Urinary bladder (tissue), 3 donors: ENCODE results near the genes SESN1, AK9 and WASF1.

DNA sequence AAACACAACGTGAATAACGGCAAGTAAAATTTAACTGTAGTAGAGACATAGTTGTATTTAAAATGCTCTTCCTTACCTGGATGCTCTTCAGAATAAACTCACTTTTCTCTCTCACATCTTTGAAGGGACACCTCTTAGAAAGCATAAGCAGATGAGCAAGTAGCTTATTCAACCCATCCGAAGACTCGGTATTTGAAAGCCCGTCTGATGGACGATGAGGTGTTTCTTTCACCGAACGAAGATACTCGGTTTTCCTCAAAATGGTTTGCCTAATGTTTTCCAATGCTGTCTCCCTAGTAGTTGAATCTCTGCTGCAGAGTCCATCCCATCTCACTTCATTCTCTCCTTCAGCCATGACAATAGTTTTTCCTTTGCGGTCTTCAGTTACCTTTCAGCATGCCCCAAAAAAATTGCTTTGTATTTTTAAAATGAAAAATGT lies 908 bp downstream of the SESN1 start:
- PRO-cap = no peak
- RAMPAGE, long total RNA = no peak

- PRO-cap = bidirectional peak, plus-strand start at chr6:109095163, minus-strand start at chr6:109094847
- RAMPAGE, long total RNA = no peak
These were observed at the start of gene SESN1 for GRCh38 chr6:109094717-109095331. SESN1 (minus strand) TSS chr6:109094846.

DNA sequence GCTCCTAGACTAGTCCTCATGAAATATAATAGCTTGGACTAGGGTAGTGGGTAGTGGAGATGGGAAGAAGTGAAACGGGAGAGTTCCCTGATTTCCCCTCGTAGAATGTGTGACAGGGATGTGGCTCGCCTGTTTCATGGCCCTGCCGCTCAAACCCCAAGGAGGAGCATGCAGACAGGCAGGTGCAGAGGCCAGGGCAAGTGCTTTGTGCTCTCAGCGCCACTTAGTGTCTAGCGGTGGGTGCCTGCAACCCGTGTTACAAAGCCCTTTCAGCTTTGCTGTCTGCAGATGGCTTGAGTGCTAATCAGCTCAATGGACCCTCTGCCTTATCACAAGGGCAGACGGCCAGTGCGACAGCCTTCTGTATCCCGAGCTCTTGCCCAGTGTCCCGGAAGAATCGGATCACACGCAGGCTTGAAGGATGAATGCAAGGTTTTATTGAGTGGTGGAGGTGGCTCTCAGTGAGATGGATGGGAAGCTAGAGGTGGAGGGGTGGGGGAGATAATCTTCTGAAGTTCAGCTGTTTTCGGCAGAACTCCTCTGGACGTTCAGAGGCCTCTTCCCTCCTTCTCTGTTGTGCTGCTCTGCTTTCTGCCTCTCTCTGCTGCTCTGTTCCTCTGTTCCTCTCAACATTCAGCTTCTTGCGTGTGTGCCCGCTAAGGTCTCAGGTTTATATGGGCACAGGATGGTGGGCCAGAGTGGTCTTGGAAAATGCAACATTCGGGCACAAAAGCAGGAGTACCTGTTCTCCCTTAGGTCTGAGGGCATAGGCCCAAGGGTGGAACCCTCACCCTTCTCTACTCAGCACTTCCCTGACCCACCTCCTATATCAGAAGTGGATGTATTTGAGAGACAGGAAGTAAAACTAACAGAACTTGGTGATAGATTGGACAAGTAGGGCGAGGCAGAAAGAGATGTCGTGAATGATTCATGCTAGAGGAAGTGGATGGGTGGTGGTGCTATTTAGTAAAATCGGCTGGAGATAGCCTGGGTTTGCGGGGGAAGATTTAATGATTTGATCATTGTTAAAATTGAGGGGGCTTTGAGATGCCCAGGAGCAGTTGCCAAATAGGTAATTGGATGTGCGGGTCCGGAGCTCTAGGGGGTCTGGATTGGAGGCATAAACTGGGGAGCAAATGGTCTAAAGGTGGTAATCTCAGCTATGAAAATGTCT lies 141.4 kb downstream of the CEP57L1 start:
- PRO-cap = no peak
- RAMPAGE, long total RNA = no peak

DNA sequence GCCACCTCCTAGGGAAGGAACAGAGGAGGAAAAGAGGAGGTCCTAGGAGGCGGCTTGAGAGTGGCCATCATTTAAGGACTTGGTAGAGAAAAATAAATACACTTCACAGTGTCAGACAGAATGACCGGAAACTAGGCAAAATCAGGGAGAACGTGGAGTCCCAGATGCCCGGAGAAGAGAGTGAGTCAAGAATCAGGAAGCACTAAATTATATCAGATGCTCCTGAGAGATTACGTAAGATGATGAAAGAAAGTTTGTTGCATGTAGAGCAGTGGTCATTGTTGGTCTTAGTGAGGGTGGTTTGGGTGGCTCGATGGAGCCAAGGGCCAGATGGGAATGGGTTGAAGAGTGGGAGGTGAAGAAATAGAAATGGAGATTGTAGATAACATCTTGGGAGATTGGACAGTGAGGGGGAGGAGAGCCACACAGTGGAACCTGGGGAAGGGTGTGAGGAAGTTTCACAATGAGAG lies 142.3 kb downstream of the CEP57L1 start:
- PRO-cap = no peak
- RAMPAGE, long total RNA = no peak

DNA sequence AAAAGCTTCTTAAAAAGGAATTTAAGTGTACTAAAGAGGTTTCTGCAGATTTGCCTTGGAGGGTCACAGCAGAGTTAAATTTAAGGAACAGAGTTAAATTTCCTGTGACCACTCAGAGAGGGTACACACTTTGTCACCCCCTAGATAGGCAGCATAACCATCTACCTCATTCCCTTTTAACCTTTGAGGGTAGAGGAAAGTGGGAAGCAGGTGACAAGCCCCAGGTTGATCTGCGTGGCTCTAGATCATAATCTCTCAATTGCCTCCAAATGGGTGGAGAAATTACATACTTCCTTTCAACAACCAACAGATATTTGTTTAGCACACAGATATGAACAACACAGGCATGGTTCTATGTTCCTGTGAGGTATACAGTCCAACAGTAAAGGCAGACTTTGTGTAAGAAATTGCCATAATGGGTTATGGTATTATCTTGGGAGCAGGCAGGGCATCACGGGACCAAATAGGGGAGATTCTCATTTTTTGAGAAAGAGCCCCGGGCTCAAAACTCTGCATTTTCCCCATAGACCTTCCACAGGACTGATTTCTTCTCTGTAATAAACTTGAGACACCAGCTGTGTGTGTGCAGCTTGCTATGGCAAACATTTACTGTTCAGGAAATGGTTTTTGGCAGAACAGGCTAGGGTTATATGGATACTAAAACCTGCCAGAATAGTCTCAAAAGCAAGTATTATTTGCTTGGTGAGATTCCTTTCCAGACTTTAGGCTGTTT lies 126.3 kb downstream of the CD164 start:
- PRO-cap = no peak
- RAMPAGE, long total RNA = no peak

- PRO-cap = no peak
- RAMPAGE, long total RNA = no peak
These were observed 9.0 kb downstream of the CD164 start for GRCh38 chr6:109372911-109373934.

- PRO-cap = no peak
- RAMPAGE, long total RNA = no peak
These were observed 6.1 kb downstream of the CD164 start for GRCh38 chr6:109376039-109376698.

DNA sequence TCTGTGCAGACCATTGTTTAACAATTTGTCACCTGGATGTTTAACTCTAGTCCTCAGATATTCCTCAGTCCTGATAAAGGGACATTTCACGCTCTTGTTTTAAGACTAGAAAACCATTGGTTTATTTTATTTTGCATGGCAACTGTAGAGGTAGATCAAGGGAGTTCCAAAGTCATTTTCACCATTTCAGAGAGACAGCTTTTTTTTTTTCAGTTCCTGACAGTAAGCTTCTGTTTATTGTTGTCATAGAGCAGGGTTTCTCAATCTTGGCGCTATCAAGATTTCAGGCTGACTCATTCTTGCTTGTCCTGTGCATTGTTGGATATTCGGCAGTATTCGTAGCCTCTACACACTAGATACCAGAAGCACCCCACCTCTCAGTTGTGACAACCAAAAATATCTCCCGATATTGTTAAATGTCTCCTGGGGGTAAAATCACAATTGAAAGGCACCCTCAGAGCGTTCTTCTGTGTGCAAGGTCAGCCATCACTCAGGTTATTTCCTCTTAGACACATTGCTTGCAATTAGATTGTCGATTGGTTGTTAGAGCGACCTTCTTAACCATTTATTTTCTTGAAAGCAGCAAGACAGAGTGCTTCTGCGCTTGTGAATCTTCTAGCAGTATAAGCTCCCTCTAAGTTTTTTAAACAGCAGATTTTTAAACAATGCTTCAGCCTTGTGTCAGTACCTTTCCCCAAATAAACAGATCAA lies 2.2 kb upstream of the CD164 start:
- PRO-cap = no peak
- RAMPAGE, long total RNA = no peak

DNA sequence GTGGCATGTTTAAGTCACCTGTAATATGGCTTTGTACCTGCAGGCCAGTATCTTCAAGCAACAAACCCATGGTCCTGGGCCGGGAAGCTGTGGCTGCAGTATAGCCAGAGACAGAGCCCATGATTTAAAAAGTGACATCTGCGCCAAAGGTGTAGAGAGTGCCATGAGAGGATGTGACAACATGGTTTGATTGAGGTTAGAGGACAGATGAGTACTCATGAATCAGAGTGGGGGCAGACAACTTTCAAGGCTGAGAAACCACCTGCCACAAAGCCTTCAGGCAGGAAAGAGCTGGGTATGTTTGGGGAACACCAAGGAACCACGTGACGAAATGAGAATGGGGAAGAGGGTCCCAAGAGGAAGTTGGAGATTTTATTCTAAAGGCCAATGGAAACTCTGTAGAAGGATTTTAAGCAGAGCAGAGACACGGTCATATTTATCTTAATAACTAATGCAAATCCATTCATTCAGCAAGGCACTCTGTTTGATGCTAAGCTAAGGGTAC lies 3.3 kb upstream of the MICAL1 start:
- PRO-cap = no peak
- RAMPAGE, long total RNA = no peak

DNA sequence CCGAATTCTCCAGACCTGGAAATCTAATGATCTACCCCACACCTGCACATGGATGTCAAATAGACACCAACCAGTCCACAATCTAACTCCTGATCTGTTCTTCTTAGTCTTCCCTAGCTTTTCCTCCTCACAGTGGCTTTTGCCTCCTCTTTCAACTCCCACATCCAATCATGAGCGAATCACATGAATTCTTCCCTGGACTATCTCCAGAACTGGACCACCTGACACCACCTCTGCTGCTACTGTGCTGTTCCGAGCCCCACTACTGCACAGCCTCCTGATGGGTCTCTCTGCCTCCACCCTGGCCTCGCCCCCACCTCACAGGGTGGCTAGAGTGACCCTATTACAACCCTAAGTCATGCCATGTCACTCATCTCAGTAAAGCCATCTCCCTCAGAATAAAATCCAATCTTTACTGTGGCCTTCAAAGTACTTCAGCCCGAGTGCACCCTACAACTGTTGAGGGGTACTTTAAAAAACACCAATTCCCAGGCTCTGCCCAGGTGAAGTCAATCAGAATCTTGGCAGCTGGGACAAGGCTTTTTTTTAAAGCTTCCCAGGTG lies 10.3 kb downstream of the ZBTB24 start:
- PRO-cap = no peak
- RAMPAGE, long total RNA = no peak

- PRO-cap = bidirectional peak, plus-strand start at chr6:109691312, minus-strand start at chr6:109691202
- RAMPAGE, long total RNA = start-site peak on the minus strand at chr6:109691169-109691187, 104 and 27 reads in 2 replicates
These were observed at the start of gene AK9 for GRCh38 chr6:109690265-109691438. AK9 (minus strand) TSS chr6:109691202.

- PRO-cap = unidirectional peak, minus-strand start at chr6:110179642
- RAMPAGE, long total RNA = no peak
These were observed at the start of gene WASF1 for GRCh38 chr6:110179402-110179777. WASF1 (minus strand) TSS chr6:110179670.

DNA sequence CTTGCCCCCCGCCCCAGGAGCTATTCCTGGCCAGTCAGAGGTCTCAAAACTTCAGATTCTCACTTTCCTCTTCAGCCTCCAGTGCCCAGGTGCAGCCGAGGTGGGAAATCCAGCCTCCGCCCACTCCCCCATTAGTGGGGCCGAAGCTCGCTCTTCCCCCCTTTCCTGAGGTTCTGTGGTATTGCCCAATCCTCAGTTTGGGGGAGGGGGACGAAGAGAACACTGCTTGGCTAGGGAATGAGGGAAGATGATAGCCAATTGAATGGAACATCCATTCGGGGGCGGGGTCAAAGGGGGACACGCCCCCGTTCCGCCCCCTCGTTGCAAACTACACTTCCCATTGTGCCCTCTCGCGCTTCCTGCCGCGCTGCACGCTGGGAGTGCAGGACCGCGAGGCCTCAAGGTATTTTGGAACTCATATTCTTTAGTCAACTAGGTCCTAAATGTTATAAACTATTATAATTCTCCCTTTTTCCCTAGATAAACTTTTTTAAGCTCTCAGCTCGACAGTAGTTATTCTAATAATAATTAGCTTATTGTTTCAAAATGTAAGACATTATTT lies 368 bp upstream of the CDC40 start:
- PRO-cap = bidirectional peak, plus-strand start at position 367 of the sequence, minus-strand start at position 175 of the sequence
- RAMPAGE, long total RNA = no peak

GRCh38 chr6:110357211-110357629 lies 929 bp downstream of the METTL24 start:
- PRO-cap = unidirectional peak, plus-strand start at chr6:110357476
- RAMPAGE, long total RNA = no peak

DNA sequence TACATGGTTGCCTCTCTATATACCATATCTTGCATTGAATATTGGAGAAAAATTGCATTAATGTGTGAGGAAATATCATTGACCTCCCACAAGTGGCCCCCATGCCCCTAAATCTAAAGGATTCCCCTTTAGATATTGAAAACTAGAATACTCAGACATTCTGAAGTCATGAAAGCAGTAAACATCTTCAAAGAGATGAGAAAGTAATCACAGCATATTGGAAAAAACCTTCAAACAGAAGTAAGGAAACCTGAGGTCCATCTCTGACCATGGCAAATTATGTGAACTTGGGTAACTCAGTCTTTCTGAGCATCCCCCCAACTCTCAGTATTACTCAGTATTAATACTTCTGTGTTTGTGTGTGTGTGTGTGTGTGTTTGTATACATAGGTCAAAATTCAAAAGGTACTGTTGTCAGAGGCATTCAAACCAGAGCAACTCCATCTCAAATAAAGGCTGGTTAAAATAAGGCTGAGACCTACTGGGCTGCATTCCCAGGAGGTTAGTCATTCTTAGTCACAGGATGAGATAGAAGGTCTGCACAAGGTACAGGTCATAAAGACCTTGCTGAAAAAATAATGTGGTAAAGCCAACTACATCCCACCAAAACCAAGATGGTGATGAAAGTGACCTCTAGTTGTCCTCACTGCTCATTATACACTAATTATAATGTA lies 33.1 kb upstream of the SLC22A16 start:
- PRO-cap = no peak
- RAMPAGE, long total RNA = no peak

DNA sequence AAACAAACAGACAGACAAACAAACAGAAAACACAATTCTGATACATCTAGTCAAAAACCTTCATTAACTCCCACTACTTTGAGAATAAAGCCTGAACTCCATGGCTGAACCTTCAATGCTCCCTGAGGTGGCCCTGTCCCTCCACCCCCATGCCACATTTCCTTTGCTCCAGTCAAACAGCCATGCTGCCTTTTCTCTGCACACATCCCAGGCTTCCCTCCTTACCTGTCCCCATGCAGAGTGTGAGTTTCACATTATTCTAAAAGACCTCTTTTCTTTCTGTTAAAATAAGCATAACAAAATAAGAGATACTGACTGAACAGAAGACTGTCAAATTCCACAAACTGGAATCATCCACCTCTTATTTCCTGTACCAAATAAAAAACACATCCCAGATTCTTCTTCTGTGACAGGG lies 70.9 kb upstream of the SLC22A16 start:
- PRO-cap = no peak
- RAMPAGE, long total RNA = no peak

DNA sequence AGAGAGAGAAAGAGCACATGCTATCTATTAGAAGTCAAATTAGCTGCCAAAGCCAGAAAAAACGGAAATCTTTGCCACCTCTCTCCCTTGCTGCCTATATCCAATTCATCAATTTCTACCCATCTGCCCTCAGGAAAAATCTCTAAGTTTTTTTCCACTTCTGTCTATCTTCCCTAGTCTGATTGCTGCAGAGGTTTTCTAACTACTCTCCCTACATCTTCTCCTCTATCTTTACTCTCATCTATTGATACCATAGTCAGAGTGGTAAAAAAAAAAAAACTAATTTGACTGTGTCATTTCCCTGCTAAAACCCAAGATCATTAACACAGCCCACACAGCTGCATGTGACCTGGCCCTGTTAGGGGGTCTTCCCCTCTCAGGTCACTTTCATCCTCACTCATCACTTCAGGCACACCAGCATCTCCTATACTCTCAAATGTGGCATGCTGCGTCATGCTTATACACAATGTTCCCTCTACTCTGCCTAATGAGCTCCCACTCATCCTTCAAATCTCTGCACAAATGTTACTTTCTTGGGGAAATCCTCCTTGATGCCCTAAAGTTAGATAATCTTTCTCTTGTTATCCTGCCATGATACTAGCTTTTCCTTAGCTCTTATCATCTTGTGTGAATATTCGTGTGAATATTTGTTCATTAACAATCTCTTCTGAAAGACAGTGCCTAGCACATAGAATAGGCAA lies 86.8 kb downstream of the CDK19 start:
- PRO-cap = no peak
- RAMPAGE, long total RNA = no peak

DNA sequence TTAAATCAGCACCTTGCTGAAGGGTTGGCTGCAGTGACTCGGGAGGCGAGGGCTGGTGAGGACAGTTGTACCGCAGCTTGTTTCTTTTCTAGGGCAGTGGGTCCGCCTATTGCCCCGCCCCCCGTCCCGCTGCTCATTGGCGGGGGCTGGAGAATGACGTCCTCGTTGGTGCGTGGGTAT lies 417 bp upstream of the CDK19 start:
- PRO-cap = bidirectional peak, plus-strand start outside the sequence, minus-strand start at position 83 of the sequence
- RAMPAGE, long total RNA = no peak

- PRO-cap = no peak
- RAMPAGE, long total RNA = no peak
These were observed 2.5 kb downstream of the AMD1 start for GRCh38 chr6:110876933-110877613.

DNA sequence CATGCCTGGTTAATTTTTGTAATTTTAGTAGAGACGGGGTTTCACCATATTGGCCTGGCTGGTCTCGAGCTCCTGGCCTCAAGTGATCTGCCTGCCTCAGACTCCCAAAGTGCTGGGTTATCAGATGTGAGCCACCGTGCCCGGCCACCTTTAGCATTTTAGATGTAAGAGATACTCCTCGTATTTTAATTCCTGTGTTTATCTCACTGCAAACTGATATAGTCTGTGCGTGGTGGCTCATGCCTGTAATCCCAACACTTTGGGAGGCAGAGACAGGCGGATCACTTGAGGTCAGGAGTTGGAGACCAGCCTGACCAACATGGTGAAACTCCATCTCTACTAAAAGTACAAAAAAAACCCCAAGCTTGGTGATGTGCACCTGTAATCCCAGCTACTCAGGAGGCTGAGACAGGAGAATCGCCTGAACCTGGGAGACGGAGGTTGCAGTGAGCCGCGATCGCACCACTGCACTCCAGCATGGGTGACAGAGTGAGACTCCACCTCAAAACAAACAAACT lies 27.1 kb downstream of the AMD1 start:
- PRO-cap = no peak
- RAMPAGE, long total RNA = no peak